Measurements from ENCODE around the genes METTL7A, POU6F1, FIGNL2 and TAMALIN.

DNA sequence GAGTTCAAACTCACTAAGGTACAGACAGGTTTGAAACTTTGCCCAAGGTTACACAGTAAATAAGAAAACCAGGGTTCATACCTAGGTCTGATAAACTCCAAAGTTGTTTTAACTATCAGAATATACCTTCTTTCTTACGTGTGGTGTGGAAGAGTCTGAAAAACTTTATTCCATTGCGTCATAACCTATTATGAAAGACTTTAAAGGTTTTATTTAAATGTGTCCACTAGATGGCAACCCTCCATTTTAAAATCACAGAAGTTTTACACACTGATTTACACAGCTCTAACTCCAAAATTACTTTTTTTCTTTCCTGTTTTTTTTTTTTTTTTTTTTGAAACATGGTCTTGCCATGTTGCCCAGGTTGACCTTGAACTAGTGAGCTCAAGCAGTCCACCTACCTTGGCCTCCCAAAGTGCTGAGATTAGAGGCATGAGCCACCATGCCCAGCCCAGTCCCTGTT lies 17.4 kb upstream of the TMPRSS12 start:
- RRBS: no CpG with 5 or more reads among the region's 2 CpGs

- RRBS: 94% methylated on average over 5 of the region's 14 CpGs
Observed at GRCh38 chr12:50924808-50925665, at the start of gene METTL7A. TSS of gene METTL7A (plus strand) at chr12:50925015.

DNA sequence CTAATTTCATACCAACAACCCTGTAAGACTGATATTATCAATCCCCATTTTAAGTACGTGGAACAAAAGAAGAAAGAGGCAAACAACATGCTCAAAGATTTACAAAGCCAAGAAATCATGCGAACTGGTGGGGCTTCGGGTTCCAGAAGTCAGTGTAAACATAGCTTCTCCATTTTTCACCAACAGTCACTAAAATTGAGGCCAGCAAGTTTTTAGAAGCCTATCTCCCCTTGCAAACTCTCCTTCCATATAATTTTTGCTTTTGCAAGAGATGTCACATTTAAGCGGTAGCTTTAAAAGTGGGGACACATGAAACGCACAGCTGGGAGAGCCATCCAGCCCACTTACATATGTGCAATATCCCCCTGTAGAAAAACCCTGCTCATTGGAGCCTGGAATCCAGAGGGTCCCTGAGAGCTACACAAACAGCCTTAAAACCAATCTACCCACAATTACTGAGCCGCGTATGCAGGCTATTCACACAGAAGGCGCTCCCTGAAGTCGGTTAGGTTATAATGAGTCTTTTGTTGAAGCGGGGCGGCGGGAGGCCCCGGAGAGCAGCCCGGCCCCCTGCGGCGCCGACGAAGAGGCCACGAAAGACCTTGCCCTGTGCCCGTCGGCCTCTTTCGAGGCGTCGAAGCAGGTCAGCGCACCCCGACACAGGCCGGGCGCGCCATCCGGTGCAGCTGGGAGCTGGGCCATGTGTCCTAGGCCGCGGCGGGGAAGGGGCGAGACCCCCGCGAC lies 687 bp downstream of the SLC11A2 start:
- RRBS: 2% methylated on average over 18 of the region's 36 CpGs

- RRBS: no CpG with 5 or more reads among the region's 8 CpGs
Observed at GRCh38 chr12:51204251-51204607, 13.6 kb downstream of the POU6F1 start.

DNA sequence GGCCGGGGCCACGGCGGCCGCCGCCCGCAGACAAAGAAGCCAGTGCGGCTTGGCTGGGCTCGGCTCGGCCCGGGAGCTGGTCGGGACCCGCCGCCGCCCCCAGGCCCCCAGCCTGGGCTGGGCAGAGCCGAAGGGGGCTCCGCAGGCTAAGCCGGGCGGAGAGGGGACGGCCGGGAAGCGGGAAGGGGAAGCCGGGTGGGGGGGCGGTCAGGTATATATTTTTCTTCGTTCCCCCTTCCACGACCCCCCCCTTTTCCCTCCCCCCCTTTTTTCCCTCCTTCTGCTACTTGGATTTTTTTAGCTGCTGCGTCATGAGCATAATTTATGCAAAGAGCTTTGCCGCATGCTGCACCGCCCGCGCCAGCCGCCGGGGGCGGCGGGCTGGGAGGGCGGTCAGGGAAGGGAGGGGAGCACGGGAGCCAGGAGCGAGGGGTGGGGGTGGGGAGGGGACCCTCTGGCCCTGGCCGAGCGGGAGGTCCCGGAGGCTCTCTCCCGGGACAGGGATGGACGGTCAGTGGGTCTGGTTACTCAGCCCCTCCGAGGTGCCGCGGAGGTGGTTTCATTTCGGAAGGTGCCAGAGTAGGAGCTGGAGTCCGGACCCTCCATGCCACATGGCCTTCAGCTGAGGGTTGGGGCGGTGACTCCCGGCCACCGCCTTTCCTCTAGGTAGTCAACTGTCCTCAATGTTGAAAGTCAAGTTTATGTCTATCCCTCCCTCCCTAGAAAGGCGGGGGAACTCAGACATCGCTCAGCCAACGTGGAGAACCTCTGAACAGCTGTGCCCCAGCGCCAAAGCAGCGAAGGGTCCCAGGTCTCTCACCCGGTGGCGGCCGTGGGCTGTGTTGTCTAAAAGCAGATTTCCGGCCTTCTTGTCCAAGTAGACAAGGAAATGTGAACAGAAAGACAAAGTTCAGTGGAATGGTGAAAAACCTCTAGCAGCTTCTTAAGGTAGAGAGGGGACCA lies at the start of gene POU6F1:
TSS of gene POU6F1 (minus strand) at position 328 of the 963 bp plus-strand sequence.
- RRBS: 2% methylated on average over 30 of the region's 59 CpGs

DNA sequence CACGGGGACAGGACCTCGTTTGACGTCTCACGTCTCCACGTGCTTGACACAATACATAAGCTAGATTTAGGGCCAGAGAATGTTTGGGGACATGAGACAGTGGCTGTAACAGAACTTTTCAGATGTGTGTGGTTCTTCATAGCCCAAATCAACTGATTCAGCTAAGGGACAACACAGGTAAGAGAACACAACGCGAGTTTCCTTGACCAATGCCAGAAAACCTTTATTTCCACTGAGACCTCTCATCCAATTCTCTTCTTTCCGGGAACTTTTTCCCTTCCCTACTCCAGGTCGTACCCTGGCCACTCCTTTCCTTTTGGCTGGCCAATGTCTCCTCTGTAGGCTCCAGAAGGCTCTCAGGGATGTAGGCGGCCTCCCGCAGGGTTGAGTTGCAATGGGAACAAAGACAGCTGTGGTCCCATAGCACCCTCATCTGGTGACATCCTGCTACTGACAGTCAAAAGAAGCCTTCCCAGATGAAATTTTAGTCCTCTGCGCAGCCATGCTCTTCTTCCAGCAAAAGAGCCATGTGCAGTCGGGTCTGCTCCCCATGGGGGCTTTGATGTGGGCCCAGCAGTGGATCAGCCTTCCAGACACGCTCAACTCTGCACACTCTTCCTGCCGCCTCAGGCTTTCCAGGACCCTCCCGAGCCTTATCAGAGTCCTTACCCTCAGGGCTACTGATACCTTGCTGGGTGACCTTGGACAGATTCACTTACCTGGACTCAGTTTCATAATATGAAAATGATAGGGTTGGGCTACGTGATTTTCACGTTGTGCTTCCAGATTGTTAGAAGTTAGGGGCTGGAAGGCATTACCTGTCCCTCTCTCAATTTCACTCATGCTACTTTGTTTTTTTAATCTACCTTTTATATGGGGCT lies 5.4 kb upstream of the CELA1 start:
- RRBS: no CpG with 5 or more reads among the region's 18 CpGs

DNA sequence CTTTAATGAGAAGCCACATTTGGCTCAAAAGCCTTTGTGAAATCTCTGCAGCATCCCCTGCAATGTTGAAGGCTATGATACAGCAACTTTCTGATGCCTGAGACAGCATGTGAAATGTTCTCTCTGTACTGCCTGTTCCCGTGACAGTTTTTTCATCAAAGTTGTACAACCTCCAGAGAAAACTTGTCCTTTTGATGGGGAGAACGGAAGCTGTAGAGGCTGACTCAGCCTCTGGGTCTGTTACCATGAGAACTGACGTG lies 16.9 kb downstream of the SLC4A8 start:
- RRBS: no CpG with 5 or more reads among the region's 3 CpGs

- RRBS: no CpG with 5 or more reads among the region's 1 CpG
Observed at GRCh38 chr12:51752492-51752778, 62.3 kb downstream of the TMDD1 start.

- RRBS: 26% methylated on average over 42 of the region's 88 CpGs
Observed at GRCh38 chr12:51848574-51849867, at the start of gene FIGNL2. TSS of gene FIGNL2 (minus strand) at chr12:51848718.

- RRBS: no CpG with 5 or more reads among the region's 19 CpGs
Observed at GRCh38 chr12:51905402-51906362, 1.6 kb upstream of the ACVRL1 start.

DNA sequence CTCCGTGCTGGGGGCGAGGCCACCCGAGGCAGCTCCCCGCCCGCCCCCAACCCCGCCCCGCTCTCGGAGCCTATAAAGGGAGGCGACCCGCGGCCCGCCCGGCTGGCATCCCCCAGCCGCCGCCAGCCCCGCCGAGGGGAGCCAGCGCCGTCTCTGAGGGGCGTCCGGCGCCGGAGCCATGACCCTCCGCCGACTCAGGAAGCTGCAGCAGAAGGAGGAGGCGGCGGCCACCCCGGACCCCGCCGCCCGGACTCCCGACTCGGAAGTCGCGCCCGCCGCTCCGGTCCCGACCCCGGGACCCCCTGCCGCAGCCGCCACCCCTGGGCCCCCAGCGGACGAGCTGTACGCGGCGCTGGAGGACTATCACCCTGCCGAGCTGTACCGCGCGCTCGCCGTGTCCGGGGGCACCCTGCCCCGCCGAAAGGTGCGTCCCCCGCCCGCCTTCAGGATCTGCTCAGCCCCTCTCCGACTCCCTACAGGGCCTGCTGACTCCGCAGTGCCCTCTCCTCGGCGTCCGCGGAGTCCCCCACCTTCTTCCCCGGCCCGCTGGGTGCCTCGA lies at the start of gene TAMALIN:
TSS of gene TAMALIN (plus strand) at position 105 of the 559 bp plus-strand sequence.
- RRBS: 1% methylated on average over 30 of the region's 68 CpGs

- RRBS: no CpG with 5 or more reads among the region's 15 CpGs
Observed at GRCh38 chr12:52009904-52010842, 3.4 kb downstream of the TAMALIN start.

DNA sequence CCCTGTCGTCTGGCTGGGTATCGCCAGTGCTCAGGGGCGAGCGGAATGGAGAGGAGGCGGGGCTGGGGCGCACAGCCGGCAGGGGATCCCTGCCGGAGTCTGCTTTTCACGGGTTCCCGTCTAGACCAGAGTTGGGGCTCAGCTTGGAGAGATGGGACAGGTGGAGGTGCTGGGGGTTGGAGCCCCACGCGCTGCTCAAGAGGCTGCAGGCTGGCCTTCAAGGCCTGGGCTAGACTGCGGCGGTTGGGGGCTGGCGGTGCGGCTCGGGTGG lies 16.2 kb downstream of the TAMALIN start:
- RRBS: no CpG with 5 or more reads among the region's 17 CpGs

- RRBS: 2% methylated on average over 12 of the region's 33 CpGs
Observed at GRCh38 chr12:52025382-52026196, 18.8 kb downstream of the TAMALIN start.

DNA sequence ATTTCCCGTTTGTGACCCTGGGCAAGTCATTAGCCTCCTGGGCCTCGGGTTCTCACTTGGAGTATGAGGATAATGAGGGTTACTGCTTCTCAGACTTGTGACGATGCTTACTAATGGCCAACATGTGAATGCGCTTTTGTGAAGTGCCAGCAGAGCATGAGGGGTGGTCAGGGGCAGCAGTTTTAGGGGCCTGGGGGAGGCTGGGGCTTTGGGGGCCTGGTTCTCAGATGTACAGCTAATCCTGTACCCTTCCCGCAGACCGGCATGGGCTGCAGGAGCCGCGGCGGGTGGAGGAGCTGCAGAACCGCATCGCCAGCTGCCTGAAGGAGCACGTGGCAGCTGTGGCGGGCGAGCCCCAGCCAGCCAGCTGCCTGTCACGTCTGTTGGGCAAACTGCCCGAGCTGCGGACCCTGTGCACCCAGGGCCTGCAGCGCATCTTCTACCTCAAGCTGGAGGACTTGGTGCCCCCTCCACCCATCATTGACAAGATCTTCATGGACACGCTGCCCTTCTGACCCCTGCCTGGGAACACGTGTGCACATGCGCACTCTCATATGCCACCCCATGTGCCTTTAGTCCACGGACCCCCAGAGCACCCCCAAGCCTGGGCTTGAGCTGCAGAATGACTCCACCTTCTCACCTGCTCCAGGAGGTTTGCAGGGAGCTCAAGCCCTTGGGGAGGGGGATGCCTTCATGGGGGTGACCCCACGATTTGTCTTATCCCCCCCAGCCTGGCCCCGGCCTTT lies 7.4 kb downstream of the NR4A1 start:
- RRBS: no CpG with 5 or more reads among the region's 24 CpGs

GRCh38 chr12:52059176-52059586 lies 7.9 kb downstream of the NR4A1 start:
- RRBS: no CpG with 5 or more reads among the region's 5 CpGs

- RRBS: no CpG with 5 or more reads among the region's 4 CpGs
Observed at GRCh38 chr12:52068988-52069271, 848 bp upstream of the ATG101 start.

- RRBS: 33% methylated on average over 2 of the region's 4 CpGs
Observed at GRCh38 chr12:52115748-52115978, 36.2 kb downstream of the SMIM41 start.

- RRBS: no CpG with 5 or more reads among the region's 12 CpGs
Observed at GRCh38 chr12:52243798-52244804, 11.1 kb downstream of the KRT7 start.

GRCh38 chr12:52251470-52252191 lies 18.6 kb downstream of the KRT7 start:
- RRBS: no CpG with 5 or more reads among the region's 6 CpGs

All from Ishikawa (cell line).